Osteoblast (primary cell): ENCODE measurements around a stretch of chr6.

GRCh38 chr6:169922149-169922810 is 170.9 kb downstream of the ERMARD start:
- CAGE, long polyA plus RNA: no peak
- RRBS: no CpG with 5 or more reads among the region's 24 CpGs

DNA sequence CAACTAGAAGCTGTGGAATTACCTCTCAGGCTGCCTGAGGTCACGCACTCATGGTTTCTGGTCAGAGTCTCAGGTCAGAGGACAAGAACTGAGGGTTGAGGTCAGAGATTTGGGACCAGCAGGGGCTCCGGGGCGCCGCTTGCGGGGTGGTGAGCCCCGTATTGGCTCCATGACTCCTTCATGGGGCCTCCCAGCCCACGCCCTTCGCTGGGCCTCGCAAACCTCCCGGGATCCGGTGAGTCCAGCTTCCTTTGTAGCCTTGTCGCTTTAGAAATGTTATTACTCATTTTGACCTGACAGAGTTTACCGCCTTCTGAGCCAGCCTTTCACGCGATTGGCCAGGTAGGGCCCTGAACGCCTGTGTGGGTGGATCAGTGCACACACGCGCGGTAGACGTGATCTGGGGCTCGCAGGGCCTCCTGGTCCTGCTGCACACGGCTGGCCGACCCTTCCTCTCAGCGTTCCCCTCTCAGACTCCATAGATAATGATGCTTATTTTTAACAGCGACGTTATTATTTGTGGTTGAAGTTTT is 181.1 kb downstream of the ERMARD start:
- CAGE, long polyA plus RNA: no peak
- RRBS: no CpG with 5 or more reads among the region's 26 CpGs

GRCh38 chr6:170137157-170138147 is 153.4 kb downstream of the DLL1 start:
- CAGE, long polyA plus RNA: no peak
- RRBS: 69% methylated on average over 8 of the region's 62 CpGs

DNA sequence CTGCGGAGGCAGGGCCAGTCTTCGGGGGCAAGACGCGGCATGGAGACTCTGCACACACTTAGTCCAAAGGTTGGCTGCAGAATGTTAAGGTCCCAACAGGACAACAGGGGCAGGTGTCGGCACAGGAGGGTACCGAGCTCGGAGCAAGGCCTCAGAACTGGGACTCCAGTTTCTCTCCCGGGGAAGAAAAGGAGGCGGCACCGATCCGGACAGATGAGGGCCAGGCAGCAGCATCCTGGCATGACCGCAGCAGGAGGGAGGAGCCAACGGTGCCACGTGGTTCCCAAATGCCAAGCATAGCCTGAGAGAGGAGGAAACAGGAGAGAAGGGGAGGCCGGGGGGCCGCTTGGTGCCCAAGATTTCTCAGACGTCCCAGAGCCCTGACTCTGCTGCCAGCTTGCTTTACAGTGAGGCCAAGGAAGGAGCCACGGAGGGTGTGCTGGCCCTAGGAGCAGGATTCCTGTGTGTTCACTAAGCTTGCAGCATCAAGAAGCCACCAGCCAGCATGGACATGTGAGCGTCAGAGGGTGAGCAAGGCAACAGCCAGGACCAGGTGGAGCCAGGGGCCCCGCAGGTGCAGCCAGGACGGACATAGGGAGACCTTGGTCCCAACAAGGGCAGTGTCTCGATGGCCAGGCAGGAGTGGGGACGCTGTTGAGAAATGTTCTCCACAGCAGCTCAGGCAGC is 143.9 kb downstream of the DLL1 start:
- CAGE, long polyA plus RNA: no peak
- RRBS: no CpG with 5 or more reads among the region's 23 CpGs

- CAGE, long polyA plus RNA: no peak
- RRBS: 85% methylated on average over 15 of the region's 72 CpGs
Measured at GRCh38 chr6:170159632-170160771, 130.9 kb downstream of the DLL1 start.

- CAGE, long polyA plus RNA: no peak
- RRBS: 82% methylated on average over 1 of the region's 18 CpGs
Measured at GRCh38 chr6:170178833-170179341, 112.0 kb downstream of the DLL1 start.

DNA sequence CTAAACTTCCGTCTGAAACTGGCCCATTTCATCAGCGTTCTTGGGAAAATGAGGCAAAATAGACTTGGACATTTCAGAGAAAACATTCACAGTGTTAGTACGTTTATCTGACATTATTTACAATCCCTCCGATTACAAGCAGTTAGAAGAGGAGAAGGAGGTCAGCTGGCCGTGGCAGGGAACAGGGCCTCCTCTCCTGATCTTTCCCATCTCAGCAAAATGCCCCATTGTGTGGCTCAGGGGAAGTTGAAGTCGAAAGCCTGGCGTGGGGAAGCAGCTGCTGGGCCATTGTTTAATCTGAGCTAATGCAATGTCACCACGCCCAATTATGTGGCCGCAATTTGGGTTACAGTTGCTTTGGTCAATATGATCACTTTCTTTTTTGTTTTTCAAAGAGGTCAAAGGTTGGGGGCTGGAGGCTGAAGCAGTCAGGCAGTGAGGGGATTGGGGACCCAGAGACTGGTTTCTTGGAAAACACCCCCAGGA is 24.9 kb downstream of the DLL1 start:
- CAGE, long polyA plus RNA: no peak
- RRBS: no CpG with 5 or more reads among the region's 9 CpGs

DNA sequence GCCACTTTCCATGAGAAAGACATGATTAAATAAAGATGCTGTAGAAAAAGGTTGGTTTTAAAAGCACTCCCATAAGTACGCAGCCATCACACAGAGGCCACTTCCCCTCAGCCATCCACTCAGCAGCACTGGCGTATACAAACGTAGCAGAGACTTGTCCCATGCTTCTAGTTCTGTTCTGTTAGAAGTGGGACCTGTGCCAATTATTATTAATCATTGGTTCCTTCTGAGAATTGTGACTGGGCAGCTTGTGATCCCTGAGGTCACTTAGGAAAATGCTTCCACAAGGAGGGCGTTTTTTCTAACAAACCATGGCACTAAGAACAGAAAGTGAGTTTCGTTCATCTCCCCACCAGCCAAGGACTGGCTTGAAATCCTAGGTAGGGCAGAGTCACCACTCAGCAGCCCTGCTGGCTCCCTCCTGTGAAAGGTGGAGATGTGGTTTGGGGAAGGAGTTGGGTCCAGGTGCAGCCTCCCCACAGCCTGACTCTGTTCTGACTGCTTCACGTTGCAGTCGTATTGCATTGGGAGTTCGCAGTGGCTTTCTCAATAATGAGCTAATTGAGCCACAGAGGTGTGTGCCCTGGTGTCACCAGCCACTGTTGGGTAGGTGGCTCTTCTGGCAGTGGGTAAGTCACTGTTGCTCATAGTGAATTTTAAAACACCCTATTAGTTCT is 54.0 kb downstream of the FAM120B start:
- CAGE, long polyA plus RNA: no peak
- RRBS: no CpG with 5 or more reads among the region's 8 CpGs